Keratinocyte (primary cell): ENCODE data around the genes TRIM68, OR51E1, HBE1, OR52N5, OR52E5 and CNGA4.

DNA sequence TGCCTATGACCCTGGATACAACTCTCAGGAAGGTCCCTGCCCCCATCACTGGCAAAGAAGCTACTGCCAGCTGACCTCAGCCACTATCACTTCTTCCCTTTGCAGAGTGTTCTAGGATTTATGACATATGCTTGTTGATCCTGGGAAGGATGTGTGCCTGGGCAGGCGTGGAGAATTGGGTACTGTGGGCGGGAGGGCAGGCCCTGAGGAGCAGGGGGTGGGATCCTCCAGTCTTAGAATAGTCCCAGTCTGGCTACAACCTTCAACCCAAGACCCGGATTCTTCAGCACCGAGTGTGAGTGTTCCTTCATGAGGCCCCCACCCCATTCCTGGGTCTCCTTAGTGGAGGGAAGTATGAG lies 7.6 kb downstream of the PGAP2 start:
CAGE:
- cytosol, long polyA minus RNA = no peak
- cytosol, long polyA plus RNA = no peak
- long polyA plus RNA = no peak
- nucleus, long polyA minus RNA = no peak
- nucleus, long polyA plus RNA = no peak

DNA sequence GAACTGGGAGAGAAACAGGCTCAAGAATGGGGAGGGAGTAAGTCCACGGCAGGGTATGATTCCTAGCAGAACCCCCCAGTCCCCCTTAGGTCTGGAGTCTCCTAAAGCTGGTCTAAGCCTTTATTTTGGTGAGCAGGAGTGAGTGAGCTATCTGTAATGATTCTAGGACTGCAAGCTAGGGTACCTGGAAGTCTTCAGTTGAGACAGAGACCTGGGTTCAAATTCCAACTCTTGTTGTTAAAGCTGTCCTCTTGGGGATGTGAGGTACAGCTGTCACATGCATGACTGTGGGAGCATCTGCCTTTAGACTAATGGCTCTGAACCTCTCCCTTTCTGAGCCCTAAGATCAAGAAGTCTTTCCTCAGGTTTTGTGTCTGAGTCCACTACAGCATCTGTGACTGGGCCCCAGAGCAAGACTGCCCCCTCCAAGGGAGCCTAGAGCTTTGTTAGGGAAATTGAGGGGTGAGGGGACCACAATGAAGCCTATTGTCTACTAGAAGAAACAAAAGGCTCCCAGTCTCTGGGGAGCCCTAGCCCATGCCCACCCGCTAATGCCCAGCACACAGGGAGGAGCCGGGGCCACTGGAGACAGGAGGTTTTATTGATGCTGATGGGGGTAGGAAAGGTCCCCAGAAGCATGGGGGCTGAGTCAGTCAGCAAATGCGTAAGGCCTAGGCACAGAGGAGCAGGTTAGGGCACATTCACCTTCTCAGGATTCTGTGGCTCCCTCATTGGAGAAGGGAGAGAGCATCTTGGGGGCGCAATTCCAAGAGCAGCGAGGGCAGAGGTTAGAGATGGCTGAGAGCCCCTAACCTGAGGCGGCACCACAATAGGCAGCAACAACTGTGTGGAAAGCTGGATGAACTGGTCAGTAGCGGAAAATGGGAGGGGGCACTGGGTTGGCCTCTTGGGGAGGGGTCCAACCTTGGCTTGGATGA lies 14.1 kb downstream of the RHOG start:
CAGE:
- cytosol, long polyA minus RNA = no peak
- cytosol, long polyA plus RNA = no peak
- long polyA plus RNA = no peak
- nucleus, long polyA minus RNA = no peak
- nucleus, long polyA plus RNA = no peak

CAGE:
- cytosol, long polyA minus RNA = no peak
- cytosol, long polyA plus RNA = no peak
- long polyA plus RNA = no peak
- nucleus, long polyA minus RNA = no peak
- nucleus, long polyA plus RNA = no peak
Observed at GRCh38 chr11:3841963-3842377, 1.2 kb upstream of the RHOG start.

DNA sequence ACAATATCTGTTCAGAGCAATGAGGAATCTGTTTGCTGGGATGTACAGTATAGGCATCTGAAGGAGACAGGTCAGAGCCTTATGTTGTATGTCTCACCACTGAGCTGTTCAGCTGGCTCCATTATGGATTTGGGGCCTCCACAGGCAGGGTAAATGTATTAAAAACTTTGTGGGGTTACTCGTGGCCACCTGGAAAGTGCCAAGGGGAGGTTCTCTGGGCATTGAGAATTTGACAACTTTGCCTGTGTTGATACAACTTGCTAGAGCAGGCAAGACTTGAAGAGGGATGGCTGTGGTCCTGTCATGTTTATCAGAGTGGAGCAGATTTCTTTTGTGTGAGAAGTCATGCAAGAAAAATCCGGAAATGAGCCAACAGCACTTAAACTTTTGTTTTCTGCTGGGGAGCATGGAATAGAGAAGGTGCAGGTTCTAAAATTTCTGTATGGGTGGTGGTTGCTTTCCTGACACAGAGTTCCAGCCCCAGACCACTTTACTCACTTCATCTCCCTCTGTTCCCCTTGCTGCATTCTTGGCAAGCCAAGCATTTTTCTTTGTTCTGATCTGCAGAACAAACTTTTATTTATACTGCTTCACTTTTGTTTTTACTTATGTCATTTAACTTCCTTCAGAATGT lies 10.3 kb downstream of the STIM1 start:
CAGE:
- cytosol, long polyA minus RNA = no peak
- cytosol, long polyA plus RNA = no peak
- long polyA plus RNA = no peak
- nucleus, long polyA minus RNA = no peak
- nucleus, long polyA plus RNA = no peak

CAGE:
- cytosol, long polyA minus RNA = no peak
- cytosol, long polyA plus RNA = no peak
- long polyA plus RNA = no peak
- nucleus, long polyA minus RNA = no peak
- nucleus, long polyA plus RNA = no peak
Observed at GRCh38 chr11:3894004-3894772, 38.7 kb downstream of the STIM1 start.

GRCh38 chr11:4186773-4188058 lies 92.6 kb downstream of the RRM1 start:
CAGE:
- cytosol, long polyA minus RNA = no peak
- cytosol, long polyA plus RNA = no peak
- long polyA plus RNA = no peak
- nucleus, long polyA minus RNA = no peak
- nucleus, long polyA plus RNA = no peak

DNA sequence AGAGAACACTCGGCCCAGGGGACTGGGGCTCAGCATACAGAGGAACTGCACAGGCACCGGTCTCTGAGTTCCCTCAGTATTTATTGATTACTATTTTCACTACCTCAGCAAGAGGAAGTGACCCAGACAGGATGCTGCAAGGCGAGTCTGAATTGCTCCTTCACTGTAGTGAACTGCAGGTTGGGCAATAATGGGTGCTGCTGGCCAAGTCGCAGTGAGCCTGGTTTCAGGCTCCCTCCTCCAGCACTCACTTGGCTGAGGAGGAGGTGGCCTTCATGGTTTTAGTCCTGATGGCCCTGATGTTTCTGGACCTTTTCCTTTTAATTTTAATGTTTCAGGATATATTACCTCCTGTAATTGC lies 10.4 kb downstream of the OR52K2 start:
CAGE:
- cytosol, long polyA minus RNA = no peak
- cytosol, long polyA plus RNA = no peak
- long polyA plus RNA = no peak
- nucleus, long polyA minus RNA = no peak
- nucleus, long polyA plus RNA = no peak

CAGE:
- cytosol, long polyA minus RNA = start-site peak on the minus strand at chr11:4608142-4608194, 5 reads
- cytosol, long polyA plus RNA = no peak
- long polyA plus RNA = no peak
- nucleus, long polyA minus RNA = no peak
- nucleus, long polyA plus RNA = no peak
Observed at GRCh38 chr11:4607565-4608636, at the start of gene TRIM68. Gene TRIM68, minus strand, starts transcription at chr11:4608231.

GRCh38 chr11:4643615-4644060 lies at the start of gene OR51E1:
Gene OR51E1, plus strand, starts transcription at chr11:4643982.
CAGE:
- cytosol, long polyA minus RNA = no peak
- cytosol, long polyA plus RNA = no peak
- long polyA plus RNA = no peak
- nucleus, long polyA minus RNA = no peak
- nucleus, long polyA plus RNA = no peak

GRCh38 chr11:5269333-5270348 lies at the start of gene HBE1:
Gene HBE1, minus strand, starts transcription at chr11:5269945.
CAGE:
- cytosol, long polyA minus RNA = no peak
- cytosol, long polyA plus RNA = no peak
- long polyA plus RNA = no peak
- nucleus, long polyA minus RNA = no peak
- nucleus, long polyA plus RNA = no peak

CAGE:
- cytosol, long polyA minus RNA = no peak
- cytosol, long polyA plus RNA = no peak
- long polyA plus RNA = no peak
- nucleus, long polyA minus RNA = no peak
- nucleus, long polyA plus RNA = no peak
Observed at GRCh38 chr11:5700245-5700870, 10.8 kb downstream of the TRIM22 start.

GRCh38 chr11:5783198-5783588 lies at the start of gene OR52N5:
Gene OR52N5, minus strand, starts transcription at chr11:5783355.
CAGE:
- cytosol, long polyA minus RNA = no peak
- cytosol, long polyA plus RNA = no peak
- long polyA plus RNA = no peak
- nucleus, long polyA minus RNA = no peak
- nucleus, long polyA plus RNA = no peak

DNA sequence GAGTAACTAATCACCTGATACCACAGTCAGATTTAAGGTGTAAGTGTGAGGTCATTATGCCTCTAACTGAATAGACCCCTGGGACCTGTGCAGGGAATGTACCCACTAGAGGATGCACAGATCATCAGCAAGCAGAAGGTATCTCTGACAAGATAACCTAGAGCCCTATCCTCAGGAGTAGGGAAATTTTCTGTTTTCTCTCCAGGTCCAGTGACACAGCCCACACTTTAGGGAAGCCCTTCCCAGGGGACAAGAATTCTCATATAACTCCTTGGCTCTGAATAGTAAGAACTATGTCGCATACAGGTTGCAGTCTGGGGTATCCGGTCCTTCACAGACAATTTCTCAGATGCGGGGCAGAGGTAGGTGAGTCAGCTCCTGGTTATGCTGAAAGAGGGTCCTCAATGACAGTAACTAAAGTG lies at the start of gene OR52E5:
Gene OR52E5, plus strand, starts transcription at position 300 of the 422 bp plus-strand sequence.
CAGE:
- cytosol, long polyA minus RNA = no peak
- cytosol, long polyA plus RNA = no peak
- long polyA plus RNA = no peak
- nucleus, long polyA minus RNA = no peak
- nucleus, long polyA plus RNA = no peak

CAGE:
- cytosol, long polyA minus RNA = no peak
- cytosol, long polyA plus RNA = no peak
- long polyA plus RNA = no peak
- nucleus, long polyA minus RNA = no peak
- nucleus, long polyA plus RNA = no peak
Observed at GRCh38 chr11:5938471-5938943, 3.5 kb upstream of the OR56A3 start.

DNA sequence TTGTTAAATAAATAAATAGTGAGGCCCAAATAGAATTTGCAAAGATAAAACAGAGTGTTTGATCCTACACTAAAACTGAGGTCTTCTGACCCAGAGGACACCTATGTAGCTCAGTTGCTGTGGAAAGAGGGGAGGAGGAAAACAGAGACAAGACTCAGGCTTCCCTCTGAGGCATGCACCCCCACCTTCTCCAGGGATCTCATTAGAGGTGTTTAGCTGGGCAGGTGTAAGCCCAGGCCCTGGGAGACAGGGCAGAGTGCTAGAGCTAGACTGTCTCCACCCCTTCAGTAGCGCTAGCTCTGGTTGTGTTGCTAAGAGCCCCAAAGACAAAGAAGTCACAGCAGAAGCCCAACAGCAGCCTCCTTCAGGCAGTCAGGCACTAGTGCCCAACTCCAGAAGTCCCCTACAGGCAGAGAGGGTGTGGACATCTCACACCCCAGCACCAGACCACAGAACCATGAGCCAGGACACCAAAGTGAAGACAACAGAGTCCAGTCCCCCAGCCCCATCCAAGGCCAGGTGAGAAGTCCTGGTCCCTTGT lies at the start of gene CNGA4:
Gene CNGA4, plus strand, starts transcription at position 340 of the 541 bp plus-strand sequence.
CAGE:
- cytosol, long polyA minus RNA = no peak
- cytosol, long polyA plus RNA = no peak
- long polyA plus RNA = no peak
- nucleus, long polyA minus RNA = no peak
- nucleus, long polyA plus RNA = no peak

CAGE:
- cytosol, long polyA minus RNA = no peak
- cytosol, long polyA plus RNA = no peak
- long polyA plus RNA = no peak
- nucleus, long polyA minus RNA = no peak
- nucleus, long polyA plus RNA = no peak
Observed at GRCh38 chr11:6273038-6273619, 13.5 kb downstream of the CCKBR start.

DNA sequence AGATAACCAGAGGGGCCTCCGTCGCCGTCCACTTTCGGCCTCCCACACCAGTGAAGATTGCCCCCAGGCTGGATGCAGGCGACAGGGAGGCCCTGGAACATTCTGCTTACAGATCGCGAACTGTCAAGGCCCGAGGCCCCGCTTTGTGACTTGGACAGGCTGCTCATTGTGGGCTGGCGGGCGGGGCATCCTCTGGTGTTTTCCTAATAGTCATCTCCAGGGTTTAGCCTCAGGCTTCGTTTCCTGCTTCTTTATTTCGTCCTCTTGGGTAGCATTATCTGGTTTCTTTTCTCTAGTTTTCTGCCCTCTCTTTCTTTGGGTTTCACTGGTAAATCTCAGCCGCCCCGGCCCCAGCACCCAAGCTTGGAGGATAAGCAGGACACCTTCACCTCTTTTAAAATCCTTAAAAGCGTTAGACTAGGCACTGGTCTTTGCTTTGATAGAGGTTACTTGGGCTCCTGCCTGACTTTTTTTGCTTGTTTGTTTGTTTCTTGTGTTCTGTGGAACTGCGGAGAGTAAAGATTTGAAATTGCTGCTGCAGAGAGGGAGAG lies 644 bp upstream of the CAVIN3 start:
CAGE:
- cytosol, long polyA minus RNA = no peak
- cytosol, long polyA plus RNA = no peak
- long polyA plus RNA = no peak
- nucleus, long polyA minus RNA = no peak
- nucleus, long polyA plus RNA = no peak

CAGE:
- cytosol, long polyA minus RNA = no peak
- cytosol, long polyA plus RNA = no peak
- long polyA plus RNA = no peak
- nucleus, long polyA minus RNA = no peak
- nucleus, long polyA plus RNA = no peak
Observed at GRCh38 chr11:6419330-6419707, 425 bp upstream of the APBB1 start.

DNA sequence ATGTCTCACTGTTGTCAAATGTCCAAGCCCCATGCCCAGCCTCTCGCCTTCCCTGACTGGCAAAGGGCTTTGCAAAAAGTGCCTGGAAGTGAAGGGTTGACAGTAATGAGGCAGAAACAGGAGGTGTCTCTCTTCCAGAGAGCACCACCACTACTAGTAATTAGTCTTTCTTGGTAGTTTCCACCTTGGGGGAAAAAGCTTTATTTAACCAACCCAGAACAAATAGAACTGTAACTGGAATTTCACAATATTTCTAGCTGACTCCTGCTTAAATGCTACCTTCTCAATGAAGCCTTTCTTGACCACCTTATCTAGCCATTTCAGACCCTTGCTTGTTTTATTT lies 738 bp upstream of the HPX start:
CAGE:
- cytosol, long polyA minus RNA = no peak
- cytosol, long polyA plus RNA = no peak
- long polyA plus RNA = no peak
- nucleus, long polyA minus RNA = no peak
- nucleus, long polyA plus RNA = no peak

CAGE:
- cytosol, long polyA minus RNA = no peak
- cytosol, long polyA plus RNA = no peak
- long polyA plus RNA = no peak
- nucleus, long polyA minus RNA = no peak
- nucleus, long polyA plus RNA = no peak
Observed at GRCh38 chr11:6443190-6443760, 2.5 kb upstream of the HPX start.